SUDHL5 (cell line): ENCODE data around the gene SETD5.

DNA sequence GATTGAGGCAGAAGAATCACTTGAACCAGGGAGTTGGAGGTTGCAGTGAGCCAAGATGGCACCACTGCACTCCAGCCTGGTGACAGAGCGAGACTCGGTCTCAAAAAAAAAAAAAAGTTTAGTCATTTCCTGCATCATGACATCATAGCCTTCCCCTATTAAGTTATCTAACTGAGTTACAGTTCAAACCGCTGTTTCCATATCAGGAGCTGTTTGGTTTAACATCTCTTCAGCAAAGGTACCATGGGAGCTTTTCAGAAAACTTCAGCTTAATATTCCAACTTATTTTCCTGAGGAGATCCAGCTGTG is 77.5 kb upstream of the BHLHE40 start:
- PRO-cap: no peak

DNA sequence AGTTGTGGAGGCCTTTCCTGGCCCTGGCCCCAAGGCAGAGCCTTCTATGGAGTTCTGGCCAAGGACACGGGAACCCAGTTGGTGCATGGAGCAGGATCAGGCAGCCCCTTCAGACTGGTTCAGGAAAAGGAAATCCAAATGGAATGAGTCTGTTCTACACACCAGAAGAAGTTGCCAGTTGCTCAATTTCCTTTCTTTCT is 29.0 kb upstream of the BHLHE40 start:
- PRO-cap: no peak

DNA sequence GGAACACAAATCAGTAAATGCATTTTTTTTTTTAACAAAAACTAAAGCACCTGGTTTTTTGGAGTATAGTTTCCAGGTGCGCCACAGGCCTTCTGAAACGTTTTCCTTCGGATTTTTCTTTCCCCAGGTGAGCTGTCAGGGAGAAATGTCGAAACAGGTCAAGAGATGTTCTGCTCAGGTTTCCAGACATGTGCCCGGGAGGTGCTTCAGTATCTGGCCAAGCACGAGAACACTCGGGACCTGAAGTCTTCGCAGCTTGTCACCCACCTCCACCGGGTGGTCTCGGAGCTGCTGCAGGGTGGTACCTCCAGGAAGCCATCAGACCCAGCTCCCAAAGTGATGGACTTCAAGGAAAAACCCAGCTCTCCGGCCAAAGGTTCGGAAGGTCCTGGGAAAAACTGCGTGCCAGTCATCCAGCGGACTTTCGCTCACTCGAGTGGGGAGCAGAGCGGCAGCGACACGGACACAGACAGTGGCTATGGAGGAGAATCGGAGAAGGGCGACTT is 3.5 kb downstream of the BHLHE40 start:
- PRO-cap: no peak

DNA sequence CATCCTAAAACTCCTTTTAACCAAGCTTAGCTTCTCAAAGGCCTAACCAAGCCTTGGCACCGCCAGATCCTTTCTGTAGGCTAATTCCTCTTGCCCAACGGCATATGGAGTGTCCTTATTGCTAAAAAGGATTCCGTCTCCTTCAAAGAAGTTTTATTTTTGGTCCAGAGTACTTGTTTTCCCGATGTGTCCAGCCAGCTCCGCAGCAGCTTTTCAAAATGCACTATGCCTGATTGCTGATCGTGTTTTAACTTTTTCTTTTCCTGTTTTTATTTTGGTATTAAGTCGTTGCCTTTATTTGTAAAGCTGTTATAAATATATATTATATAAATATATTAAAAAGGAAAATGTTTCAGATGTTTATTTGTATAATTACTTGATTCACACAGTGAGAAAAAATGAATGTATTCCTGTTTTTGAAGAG is 5.4 kb downstream of the BHLHE40 start:
- PRO-cap: no peak

DNA sequence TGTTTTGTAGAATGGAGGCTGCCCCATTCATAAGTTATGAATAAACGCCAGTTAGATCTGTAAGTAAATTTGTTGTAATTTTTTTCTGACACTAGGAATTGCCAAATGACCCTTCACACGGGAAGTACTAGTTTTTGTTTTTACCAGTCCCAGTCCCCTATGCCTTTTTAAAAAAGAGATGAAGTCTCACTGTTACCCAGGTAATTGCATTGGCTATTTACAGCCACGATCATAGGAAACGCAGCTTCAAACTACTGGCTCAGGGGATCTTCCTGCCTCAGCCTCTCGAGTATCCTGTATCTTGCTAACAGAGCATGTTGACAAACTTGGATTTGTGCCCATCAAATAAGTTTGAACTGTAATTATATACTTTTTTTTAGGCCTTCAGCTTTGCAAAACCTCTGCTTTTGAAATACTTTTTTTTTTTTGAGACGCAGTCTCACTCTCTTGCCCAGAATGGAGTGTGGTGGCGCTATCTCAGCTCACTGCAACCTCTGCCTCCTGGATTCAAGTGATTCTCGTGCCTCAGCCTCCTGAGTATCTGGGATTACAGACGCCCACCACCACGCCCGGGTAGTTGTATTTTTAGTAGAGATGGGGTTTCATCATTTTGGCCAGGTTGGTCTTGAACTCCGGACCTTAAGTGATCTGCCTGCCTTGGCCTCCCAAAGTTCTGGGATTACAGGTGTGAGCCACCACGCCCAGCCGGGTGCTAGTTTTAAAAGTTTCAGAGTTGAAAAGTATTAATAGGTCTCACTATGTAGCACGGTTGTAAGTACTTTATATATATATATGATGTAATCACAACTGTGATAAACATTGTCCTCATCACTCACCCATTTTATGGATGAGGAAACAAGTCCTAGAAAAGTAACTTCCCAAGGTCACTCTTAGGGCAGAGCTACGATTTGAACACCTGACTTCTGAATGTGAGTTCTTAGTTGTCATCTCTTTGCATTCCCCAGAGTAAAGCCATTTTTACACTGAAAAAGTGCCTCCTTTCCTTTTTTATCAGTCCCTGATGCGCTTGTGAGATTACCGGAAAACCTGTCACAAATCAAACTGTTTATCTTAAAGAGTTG is 2.8 kb upstream of the EDEM1 start:
- PRO-cap: no peak

GRCh38 chr3:7205463-7205893 is 344.6 kb downstream of the GRM7 start:
- PRO-cap: no peak

- PRO-cap: no peak
Observed at GRCh38 chr3:7554363-7554776, 693.5 kb downstream of the GRM7 start.

GRCh38 chr3:8445844-8446327 is 55.7 kb upstream of the LMCD1 start:
- PRO-cap: no peak

DNA sequence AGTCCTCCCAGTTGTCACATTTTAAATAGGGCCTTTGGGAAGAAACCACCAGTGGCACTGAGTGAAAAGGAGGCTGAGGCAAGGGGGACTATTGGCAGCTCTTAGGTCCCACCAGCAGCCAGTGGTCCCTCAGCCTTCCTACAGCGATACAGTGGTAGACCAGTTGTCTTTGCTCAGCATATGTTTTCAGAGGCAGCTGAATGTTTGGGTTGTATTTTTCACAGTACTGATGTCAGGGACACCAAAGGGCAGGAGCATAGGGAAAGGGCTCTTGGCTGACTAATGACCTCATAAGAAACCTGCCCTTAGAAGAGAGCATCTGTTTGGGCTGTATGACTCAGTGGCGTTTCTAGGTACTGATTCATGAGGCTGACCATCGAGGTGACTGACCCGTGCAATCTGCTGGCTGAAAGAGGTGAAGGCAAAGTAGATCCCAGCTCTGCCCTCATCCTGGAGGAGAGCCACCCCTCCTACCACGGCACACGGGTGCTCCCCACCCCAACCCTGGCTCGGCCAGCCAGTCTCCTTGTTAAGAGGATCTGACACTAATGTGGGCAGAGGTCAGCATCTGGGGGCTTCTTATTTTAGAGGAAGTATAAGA is 8.3 kb downstream of the LMCD1 start:
- PRO-cap: no peak

DNA sequence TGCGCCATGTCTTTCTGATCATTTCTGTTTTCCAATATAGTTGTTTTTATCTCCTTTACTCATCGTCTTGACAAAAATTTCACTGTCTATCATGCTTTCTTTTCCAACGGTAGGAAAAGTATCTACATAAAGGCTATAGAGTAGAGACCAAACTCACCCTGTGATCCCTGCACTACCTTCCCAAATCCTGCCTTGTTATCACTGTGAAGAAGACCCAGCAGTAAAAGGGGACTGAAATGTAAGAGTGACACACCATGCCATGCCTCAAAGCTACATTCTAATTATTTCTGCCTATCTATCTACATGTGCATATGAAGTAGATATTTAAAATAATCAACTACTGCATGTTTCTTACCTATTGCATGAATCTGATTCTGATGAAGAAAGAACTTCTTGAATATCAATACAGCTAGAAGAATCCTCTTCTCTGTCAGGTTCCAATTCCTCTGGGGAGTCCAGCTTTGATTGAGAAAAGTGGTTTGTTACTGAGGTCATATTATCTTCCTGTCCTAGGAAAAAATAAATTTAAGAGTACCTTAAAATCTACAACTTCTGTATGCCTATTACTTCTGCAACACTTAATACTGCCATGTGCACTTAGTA is 64.6 kb downstream of the RAD18 start:
- PRO-cap: no peak

- PRO-cap: no peak
Observed at GRCh38 chr3:9247273-9248093, 2.0 kb downstream of the SRGAP3 start.

DNA sequence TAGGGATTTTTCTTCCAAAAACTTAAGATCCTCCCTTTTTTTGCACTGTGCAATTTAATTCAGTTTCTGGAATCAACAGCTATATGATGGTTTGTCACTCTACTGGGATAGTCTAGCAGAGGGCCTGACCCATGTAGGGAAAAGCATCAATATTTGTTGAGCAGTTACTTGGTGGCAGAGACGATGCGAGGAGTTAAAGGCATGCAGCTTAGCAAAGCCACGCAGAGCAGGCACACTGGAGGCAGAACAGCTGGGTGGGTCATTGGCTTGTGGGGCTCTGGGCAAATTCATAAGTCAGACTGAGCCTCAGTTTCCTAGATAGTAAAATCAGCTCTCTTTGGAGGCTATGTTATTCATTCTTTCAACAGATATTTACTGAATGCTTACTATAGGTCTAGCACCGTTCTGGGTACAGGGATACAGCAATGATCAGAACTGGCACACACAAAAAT is 449 bp upstream of the SRGAP3 start:
- PRO-cap: no peak

- PRO-cap: bidirectional peak, plus-strand start at chr3:9397741, minus-strand start at chr3:9397439; unidirectional peak, minus-strand start at chr3:9398070
Observed at GRCh38 chr3:9397543-9398220, at the start of gene SETD5. TSS of gene SETD5 (plus strand) at chr3:9397615.

GRCh38 chr3:9399155-9399341 is 1.6 kb downstream of the SETD5 start:
- PRO-cap: no peak

GRCh38 chr3:9435506-9436052 is 38.2 kb downstream of the SETD5 start:
- PRO-cap: no peak

- PRO-cap: no peak
Observed at GRCh38 chr3:9458086-9459461, 61.2 kb downstream of the SETD5 start.

DNA sequence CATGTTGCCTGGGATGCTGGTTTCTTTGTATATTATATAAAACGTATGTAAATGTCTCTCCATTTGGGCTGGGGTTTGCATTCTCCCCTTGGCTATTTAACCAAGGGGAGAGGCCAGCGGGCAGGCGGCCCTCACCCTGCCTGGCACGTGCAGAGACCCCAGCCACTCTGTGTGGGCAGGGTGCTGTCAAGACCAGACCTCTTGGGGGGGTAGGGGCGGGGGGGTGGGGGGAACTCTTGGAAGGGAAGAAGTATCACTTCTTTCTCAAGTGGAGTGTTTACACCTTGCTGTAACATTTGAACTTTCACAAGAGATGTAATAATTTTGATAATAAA is 75.9 kb downstream of the LHFPL4 start:
- PRO-cap: no peak

GRCh38 chr3:9779699-9780959 is 10.4 kb upstream of the CAMK1 start:
- PRO-cap: bidirectional peak, plus-strand start at chr3:9780664, minus-strand start at chr3:9780543

GRCh38 chr3:9806235-9807198 is 3.5 kb upstream of the TTLL3 start:
- PRO-cap: no peak

DNA sequence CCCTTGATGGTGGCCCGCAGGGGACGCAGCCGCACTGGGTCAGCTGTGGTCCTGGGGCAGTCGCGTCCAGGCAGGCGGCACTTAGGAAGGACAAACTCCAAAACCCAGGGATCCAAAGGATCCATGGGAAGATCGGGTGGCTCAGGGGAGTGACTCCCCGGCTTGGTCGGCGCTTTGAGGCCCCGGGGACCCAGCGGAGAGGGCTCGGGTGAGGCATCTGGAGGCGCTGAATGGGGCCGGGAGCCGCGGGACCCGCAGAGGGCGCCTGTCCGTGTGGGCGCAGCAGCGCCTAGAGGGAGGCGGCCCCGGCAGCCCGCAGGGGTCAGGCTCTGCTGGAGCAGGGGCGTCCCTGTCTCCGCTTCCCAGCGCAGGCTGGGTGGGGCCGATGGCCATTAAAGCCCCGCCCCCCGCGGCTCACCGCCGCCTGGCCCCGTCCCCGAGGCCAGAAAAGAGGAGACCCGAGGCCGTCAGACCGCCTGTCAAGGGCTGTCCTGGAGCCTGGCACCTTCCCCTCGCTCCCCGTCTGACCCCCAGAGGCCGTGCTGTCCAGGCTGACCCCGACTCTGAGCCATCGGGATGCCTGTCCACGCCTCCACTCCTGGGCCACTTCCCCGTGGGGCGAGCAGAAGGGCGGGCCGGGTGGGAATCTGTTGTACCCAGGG is 17.4 kb downstream of the CIDEC start:
- PRO-cap: no peak